HTR-8/SVneo (cell line): ENCODE measurements around a stretch of chr3.

DNA sequence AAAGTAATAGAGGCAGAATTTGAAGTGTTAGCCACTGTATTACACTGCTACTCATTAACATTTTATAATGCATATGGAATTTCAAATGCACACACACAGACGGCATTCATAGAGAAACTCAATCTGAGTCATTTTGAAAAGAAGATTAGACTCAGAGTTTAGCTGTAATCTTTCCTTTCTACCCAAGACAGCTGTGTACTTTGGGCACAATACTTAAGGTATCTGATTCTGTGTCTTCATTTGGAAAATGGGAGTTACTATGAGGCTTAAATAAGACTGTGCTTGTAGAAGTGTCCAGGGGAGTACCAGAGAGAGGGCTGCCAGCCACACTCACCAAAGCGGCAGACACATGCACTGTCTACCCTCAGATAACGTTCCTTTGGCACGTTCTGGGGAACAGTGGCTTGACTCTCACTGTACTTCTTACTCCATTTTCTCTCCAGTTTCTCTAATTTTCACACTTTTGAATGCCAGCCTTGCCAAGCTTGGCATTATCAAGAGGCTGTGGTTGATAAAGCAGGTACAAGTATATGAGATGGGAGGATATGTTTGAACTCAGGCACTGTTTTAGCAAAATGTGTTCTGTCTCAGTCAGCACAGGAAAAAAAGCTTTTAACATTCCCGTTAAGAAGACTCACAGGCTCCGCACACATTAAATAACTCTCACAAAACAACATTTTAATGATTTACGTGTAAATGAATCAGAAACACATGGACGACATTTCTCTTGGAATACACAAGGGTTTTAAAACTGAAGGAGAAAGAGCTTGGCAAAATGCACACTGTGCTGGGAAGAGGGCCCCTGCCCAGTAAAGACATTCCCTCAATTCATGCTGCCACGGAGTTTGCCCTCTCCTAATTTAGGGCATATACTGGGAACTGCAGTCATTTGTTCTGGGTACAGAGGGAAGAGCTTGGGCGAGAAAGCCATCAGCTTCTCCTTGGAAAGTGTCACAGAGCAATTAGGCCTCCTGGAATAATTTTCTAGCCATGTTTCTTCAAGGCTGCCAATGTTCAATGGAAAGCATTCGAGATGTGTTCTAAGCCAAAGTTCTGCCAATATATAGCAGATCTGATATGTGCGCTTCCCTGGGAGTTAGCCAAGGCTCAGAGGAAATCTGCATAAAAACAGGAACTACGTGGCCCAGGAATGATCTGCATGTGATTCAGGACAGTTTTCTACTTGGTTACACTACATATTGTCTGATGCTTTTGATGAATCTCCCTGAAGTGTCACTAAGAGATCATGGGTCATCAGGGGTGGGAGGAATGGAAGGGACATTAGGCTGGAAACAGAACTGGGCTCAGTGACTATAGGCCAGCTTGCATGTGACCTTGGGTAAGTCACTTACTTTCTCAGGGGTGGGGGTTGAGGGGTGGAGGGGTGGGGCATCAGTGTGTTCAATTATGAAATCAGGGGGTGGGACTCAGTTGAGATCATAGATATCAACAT lies 2.0 kb upstream of the MASP1 start:
- RRBS: no CpG with 5 or more reads among the region's 13 CpGs

GRCh38 chr3:187412041-187412396 lies 43.8 kb downstream of the RTP4 start:
- RRBS: no CpG with 5 or more reads among the region's 18 CpGs

GRCh38 chr3:187736356-187737150 lies 8.7 kb downstream of the BCL6 start:
- RRBS: no CpG with 5 or more reads among the region's 14 CpGs

DNA sequence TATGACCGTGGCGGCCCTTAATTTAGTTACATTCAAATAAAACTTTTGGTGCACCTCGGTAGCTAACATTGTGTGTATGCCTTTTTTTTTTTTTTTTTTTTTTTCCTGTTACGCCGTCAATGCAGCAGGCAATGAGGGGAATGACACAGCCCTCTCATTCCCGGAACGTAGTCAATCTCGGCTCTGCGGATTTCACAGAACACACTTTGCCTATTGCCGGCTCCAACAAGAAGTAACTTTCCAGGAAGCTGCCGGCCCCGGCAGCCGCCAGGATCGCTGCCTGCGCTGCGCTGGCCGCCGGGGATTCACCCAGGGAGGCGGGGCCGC lies 7.6 kb downstream of the BCL6 start:
- RRBS: 49% methylated on average over 11 of the region's 20 CpGs

GRCh38 chr3:187749950-187751135 lies 5.1 kb upstream of the BCL6 start:
- RRBS: no CpG with 5 or more reads among the region's 25 CpGs

DNA sequence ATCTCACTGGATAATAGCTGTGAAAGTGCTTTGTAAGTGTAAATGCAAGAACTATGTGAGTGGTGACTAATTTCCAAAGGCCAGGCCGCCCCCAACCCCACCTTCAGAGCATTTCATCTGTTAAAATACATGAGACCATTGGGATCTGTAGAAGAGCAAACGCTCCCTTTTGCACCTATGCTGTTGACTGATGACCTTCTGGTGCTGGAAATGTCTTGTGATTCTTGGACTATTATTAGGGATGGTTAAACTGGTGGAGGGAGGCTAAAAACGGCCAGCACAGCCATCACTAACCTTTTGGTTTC lies 196.7 kb upstream of the LPP start:
- RRBS: no CpG with 5 or more reads among the region's 3 CpGs

GRCh38 chr3:188222458-188223517 lies 68.8 kb downstream of the LPP start:
- RRBS: no CpG with 5 or more reads among the region's 6 CpGs

GRCh38 chr3:188262687-188263608 lies 109.0 kb downstream of the LPP start:
- RRBS: 2% methylated on average over 3 of the region's 12 CpGs

DNA sequence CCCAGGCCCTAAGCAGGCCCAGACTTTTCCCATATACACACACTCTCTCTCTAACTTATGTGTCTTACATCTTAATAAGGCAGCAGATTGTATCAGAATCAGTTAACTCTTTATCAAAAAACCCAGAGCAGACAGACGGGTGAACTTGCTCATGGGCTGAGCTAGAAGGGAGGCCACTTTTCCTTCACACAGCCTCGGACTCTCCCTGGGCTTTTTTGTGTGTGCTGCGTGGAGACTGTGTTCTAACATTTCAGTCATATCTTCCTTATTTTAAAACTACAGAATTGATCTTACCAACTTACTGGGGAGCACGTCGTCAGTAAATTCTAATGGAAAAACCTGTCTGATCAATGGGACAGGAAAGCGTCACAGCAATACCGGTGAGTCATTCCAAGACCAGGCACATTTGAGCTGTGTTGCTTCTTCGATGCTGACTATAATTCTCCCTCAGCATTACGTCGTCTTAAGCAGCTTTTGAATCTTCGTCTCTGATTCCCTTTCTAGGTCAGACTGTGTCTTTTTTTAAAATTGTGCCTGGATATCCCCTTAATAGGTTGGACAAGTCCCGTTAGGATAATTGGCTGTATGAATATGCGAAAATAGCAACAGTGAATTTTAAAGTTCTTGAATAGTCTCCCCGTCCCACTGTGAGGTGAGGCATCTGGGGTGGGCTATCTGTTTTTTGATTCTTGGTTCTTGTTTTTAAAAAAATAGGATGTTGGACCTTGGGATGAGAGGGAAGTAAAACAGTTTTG lies 145.2 kb downstream of the LPP start:
- RRBS: no CpG with 5 or more reads among the region's 14 CpGs

DNA sequence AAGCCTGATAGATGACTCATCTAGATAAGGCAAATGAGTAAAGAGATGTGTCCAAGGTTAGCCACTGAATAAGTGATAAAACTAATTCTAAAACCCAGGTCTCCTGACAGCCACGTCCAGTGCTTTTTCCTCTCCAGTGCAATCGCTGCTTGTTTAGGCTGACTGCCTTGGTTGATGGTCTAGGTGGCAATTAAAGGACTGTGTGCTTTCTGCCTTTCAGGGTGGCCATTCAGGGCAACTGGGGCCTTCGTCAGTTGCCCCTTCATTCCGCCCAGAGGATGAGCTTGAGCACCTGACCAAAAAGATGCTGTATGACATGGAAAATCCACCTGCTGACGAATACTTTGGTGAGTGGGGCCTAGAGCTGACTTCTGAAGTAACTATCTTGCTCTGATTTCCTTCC lies 463.7 kb upstream of the TPRG1 start:
- RRBS: no CpG with 5 or more reads among the region's 5 CpGs

DNA sequence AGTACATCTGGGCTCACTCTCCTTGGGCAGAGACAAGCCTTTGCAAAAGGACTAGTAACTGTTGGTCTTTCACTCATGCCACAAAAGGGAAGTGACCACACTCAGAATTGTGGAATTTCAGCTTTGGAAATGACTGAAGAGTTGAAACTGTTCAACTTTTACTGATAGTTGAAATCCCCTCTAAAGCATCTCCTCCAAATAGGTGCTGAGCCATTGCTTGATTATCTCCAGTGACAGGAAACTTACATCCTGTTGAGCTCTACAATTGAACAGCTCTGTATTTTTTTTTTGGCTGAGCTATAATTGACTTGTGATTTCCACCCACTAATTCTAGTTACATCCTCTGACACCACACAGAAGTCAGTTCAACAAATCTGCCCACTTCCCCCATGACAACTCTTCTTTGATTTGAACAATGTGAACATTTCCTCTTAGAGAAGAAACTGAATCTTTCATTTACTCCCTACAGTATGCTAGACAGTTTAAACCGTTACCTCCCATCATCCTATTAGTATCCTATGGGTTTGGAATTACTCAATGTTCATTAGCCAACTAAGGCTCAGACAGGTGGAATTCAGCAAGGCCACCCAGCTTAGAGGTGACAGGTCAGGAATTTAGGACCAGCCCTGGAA lies 254.7 kb upstream of the TPRG1 start:
- RRBS: no CpG with 5 or more reads among the region's 1 CpG

GRCh38 chr3:188947356-188947887 lies 224.3 kb upstream of the TPRG1 start:
- RRBS: no CpG with 5 or more reads among the region's 33 CpGs

DNA sequence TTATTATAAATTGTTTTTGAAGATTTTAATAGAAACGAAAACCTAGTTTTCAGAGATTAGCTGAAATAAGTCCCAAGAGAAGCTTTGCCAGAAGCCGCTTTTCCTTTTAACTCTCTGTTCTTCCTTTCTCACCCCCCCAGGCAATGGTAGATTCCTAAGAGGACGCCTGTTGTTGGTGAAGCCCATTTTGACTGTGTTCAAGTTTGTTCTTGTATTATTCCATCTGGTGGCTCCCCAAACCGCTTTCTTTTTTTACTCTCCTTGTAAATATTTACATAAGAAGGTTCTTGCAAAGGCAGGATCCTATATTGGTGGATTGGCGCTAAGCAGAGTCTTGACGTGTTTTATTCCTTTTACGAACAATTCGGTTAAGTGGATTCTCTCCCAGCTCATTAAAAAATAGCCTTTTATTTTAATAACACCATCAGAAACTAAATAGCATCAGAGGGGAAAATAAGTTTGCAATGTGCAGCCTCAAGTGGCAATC lies 195.8 kb upstream of the TPRG1 start:
- RRBS: no CpG with 5 or more reads among the region's 8 CpGs

GRCh38 chr3:189267715-189268473 lies 96.1 kb downstream of the TPRG1 start:
- RRBS: no CpG with 5 or more reads among the region's 7 CpGs

GRCh38 chr3:189324504-189325307 lies 152.9 kb downstream of the TPRG1 start:
- RRBS: no CpG with 5 or more reads among the region's 5 CpGs

GRCh38 chr3:189789395-189790020 lies 158.3 kb downstream of the TP63 start:
- RRBS: no CpG with 5 or more reads among the region's 5 CpGs

DNA sequence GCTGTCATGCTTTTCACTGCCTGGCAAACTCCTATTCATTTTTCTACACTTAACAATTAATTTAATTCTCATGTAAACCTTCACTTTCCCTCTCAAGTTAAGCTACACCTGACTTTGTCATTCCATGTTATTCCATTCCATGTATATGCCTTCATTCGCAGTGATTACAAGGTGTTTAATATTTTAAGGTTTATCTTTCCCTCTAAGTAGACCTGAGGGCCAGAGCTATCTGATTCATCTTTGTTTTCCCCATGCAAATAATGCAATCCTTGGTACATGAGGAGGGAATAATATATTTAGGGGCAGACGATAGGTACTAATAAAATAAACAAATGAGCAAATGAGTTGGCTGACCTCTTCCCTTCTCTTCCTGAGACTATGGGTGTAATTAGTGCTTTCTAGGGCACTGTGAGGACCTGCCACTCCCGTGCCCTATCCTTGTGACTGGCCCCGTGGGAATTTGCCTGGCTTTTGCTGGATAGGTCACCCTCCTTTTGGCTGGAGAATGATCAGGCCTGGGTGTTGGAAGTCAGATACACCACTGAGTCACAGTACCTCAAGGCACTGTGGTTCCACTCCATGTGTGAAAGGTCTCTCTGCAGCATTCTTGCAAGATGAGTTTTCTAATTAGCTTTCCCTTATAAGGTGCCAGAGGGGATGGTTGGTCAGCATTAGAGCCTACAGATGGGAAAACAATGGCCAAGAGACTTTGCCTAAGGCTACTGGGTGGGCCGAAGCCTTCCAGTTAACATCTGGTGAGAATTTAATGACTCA lies 183.3 kb downstream of the P3H2 start:
- RRBS: no CpG with 5 or more reads among the region's 5 CpGs

- RRBS: no CpG with 5 or more reads among the region's 8 CpGs
Observed at GRCh38 chr3:190306104-190307077, 15.9 kb downstream of the CLDN1 start.

DNA sequence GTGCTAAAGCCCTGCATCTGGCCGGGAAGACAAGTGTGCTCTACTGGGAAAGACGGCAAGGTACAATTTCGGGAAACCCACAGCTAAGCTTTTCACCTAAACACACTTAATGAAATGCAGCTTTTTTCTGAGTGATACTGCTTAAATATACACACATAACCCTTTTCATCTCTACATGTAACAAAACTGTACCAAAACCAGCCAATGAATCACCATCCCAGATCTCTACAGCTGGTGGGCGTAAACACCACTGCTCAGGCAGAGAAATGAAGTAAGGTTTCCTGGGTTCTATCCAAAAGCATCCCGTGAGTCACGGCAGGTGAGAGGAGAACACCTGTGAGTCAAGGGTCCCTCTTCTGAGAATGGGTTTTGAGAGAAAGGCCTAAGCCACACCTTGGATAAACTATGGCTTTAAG lies 2.6 kb downstream of the CLDN1 start:
- RRBS: no CpG with 5 or more reads among the region's 6 CpGs

GRCh38 chr3:190320916-190321522 lies 1.2 kb downstream of the CLDN1 start:
- RRBS: no CpG with 5 or more reads among the region's 5 CpGs